Right cardiac atrium (tissue), 1 donor: ENCODE measurements around the genes LIG1, HSD17B14 and DHDH.

- PRO-cap, result no peak
Measured at GRCh38 chr19:48061307-48062521, 17.8 kb upstream of the CABP5 start.

DNA sequence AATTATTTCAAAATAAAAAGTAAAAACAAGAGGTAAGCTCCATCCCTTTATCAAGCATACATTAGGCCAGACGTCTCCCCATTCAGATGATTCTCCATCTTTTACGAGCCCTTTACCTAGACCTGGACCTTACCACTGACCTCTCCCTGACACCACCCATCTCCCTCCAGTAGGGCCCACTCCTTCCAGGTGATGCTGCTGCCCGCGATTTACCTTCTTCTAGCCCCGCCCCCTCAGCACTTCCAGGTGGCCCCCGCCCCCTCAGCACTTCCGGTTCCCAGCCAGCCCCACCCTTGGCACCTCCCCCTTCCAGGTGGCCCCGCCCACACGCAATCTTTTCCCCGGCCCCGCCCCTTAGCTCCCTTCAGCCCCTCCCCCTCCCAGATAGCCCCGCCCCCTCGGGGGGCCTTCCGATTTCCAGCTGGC lies 662 bp downstream of the LIG1 start:
- PRO-cap, result no peak

DNA sequence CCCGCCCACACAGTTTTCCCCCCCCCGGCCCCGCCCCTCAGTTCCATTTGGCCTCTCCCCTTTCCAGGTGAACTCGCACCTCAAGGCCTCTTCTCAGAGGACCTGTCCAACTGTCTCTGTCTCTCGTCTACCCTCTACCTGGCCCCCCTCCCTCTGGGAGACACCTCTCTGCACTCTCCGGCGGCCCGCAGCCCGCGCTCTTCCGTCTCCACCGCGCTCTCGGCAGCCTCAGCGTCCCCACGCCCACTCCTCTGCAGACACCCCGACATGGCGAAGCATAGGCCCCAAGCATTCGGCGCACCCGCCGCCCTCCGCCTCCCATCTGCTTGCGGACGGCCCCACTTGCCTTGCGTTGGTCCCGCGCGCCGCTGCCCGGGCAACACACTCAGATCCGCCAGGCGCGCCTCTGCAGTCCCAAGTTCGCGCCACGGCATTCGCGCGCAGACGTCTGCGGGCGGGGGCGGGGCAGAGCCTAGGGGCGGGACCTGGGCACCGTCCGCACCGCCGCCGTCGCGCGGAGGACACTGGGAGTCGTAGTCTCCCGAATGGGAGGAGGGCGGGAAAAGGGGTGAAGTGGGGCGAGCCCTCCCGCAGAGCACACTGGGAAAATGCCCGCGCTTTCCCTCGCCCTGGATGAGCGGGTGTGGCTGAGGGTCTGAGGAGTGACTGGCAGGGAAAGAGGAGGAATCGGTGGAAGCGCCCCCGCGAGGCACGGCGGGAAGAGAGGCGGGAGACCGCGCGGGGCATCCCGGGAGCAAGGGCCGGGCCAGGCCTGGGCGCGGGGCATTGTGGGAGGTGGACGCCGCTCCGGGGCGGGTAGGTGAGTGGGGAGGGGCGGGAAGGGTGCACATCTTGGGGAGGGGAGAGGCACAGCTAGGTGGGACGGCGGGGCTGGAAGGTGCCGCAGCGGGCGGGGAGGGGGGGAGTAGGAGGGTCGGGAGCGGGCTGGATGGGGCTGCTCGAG lies at the start of gene LIG1:
LIG1 (minus strand) TSS at position 450 of the 964 bp plus-strand sequence.
- PRO-cap, result bidirectional peak, plus-strand start at position 773 of the sequence, minus-strand start at position 450 of the sequence

DNA sequence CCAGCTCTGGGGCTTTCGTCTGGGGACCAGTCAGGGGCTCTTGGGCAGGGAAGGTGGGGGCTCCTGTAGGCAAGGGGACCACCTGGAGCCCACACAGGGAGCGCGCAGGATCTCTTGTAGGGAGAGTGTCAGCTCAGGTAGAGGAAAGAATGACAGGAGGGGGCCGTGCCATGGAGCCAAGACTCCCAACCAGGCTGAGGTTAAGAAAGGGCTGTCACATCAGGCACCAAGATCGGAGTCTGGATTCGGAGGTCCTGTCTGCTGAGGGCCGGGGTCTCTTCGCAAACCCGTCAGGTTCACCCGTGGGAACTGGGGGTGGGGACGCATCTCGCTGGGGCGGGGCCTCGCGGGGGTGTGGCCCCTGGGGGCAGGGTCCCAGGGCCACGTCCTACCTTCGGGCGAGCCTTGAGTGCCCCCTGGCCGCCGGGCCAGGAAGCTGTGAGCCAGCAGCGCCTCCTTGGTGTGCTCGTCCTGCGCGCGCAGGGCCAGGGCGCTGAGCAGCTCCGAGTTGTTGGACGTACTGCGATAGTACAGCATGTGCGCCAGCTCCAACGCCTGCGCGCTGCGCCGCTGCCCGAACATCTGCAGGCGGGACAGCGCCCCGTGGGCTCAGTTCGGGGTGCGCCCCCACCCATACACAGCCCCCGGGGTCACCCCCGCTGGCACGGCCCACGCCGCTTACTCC lies 8.4 kb downstream of the EMP3 start:
- PRO-cap, result bidirectional peak, plus-strand start at position 558 of the sequence, minus-strand start at position 311 of the sequence

- PRO-cap, result bidirectional peak, plus-strand start at chr19:48480939, minus-strand start at chr19:48480862; unidirectional peak, minus-strand start at chr19:48481264
Measured at GRCh38 chr19:48480537-48481494, 11.6 kb downstream of the CYTH2 start.

- PRO-cap, result no peak
Measured at GRCh38 chr19:48491971-48492372, 19.7 kb downstream of the LMTK3 start.

- PRO-cap, result bidirectional peak, plus-strand start at chr19:48624407, minus-strand start at chr19:48624208
Measured at GRCh38 chr19:48623695-48624545, 4.6 kb downstream of the SPHK2 start.

DNA sequence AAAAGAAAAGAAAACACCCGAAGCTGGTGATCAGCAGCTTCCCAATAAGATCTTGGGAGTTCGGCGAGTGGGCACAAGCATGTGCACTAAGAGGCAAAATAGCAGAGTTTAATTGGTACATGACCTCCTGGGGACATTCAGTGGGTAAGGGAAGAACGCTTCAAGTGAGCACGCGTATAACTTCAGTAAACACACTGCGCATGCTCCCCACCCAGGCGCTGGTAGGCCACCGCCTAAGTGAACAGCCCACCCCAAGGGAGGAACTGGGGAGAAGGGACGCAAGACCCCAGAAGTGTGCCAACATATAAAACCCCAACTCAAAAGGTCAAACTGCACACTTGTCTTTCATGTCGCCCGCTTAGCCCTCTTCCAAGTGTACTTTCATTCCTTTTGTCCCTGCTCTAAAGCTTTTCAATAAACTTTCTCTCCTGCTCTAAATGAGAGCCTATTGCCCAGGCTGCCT lies 10.5 kb upstream of the NTN5 start:
- PRO-cap, result bidirectional peak, plus-strand start at position 249 of the sequence, minus-strand start at position 193 of the sequence

DNA sequence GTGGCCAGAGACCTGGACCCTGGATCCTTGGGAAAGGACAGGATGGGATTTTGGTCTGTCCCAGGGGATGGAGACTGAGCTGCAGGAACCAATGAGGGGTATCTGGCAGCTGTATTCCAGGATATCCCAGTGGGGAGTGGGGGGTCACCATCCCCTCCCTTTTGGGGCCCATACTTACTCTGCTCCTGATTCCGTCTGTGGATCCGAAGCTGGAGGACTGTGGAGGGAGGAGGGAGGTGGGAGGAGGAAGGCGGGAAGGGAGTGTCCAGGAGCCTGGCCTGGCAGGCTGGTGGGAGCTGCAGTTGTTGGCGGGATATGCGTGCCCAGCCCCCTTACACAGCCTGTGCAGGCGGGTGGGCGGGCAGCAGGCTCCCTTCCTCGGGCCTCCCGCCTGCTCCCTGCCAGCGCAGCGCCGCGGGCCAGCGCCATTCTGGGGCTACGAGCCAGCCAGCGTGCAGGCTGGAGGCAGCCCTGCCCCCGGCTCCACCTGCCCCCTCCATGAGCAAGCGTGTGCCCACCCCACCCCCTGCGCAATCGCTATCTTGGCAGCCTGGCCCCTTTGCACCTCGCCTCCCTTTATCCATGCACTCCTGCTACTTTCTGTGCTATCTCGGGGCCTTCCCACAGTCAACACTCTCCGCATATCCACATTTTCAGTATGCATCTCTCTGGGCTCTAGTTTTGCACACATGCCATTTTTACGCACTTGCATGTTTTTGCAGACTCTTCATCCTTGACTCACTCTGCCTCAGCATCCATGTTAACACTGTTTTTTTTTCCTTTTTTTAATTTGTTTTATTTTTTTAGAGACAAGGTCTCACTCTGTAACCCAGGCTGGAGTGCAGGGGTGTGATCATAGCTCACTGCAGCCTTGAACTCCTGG lies 2.8 kb downstream of the MAMSTR start:
- PRO-cap, result bidirectional peak, plus-strand start at position 335 of the sequence, minus-strand start at position 219 of the sequence; bidirectional peak, plus-strand start at position 428 of the sequence, minus-strand start at position 432 of the sequence

DNA sequence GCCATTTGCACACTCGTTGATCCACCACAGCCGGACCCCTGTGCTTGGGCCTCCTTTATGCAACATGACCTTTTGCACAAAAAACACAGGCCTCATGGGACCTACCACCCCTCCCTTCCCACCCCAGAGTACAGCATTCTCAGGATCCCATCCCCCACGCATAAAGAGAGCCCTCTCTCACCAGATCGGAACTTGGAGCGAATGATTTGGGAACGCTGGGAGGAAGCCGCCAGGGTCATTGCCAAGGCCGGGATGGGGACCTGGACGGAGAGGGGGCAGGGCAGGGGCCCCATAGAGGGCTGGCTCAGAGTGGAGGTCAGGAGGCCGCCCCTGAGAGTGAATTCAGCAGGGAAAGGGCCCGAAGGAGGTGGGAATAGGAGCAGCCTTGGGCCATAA lies 734 bp downstream of the MAMSTR start:
- PRO-cap, result no peak

DNA sequence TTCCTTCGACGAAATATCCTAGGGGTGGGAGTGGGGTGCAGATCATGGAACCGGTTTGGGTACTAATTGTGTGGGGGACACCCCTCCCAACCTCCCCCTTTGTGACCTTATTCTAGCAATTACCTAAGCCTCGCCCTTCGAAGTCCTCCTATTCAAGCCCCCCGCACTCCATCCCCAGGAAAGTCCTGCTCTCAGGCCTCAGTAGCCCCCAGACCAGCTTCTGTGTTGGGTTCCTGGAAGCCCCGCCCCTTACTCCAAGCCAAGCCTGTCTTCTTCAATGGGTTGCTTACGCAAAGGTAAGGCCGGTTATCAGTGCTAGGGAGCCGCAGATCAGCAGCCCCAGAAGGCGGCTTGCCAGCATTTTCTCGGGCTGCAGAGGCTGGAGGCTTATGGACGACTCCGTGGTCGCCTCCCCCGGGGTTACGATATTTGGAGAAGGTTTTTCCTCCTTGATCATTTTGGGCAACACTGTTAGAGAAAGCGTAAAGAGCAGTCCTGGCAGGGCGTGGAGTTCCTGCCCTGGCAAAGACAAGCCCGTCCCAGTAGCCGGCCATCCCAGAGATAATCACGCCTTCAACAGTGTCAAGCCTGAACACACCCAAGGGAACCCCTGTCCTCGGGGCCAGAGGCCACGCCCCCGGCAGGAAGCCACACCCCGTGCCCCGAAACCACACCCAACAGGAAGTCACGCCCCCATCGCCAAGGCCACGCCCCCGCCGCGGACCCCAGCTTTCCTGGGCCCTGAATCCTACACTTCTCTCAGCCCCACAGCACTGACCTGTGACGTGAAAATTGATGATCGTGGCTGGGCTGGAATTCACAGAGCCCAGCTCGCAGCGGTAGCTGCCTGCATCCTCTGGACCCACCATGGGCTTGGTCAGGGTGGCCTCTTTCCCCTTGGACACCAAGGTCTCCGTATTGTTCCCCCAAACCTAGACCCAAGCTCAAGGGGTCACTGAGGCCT lies 883 bp upstream of the RASIP1 start:
- PRO-cap, result bidirectional peak, plus-strand start at position 713 of the sequence, minus-strand start at position 578 of the sequence

GRCh38 chr19:48745013-48745673 lies 1.6 kb downstream of the IZUMO1 start:
- PRO-cap, result no peak

DNA sequence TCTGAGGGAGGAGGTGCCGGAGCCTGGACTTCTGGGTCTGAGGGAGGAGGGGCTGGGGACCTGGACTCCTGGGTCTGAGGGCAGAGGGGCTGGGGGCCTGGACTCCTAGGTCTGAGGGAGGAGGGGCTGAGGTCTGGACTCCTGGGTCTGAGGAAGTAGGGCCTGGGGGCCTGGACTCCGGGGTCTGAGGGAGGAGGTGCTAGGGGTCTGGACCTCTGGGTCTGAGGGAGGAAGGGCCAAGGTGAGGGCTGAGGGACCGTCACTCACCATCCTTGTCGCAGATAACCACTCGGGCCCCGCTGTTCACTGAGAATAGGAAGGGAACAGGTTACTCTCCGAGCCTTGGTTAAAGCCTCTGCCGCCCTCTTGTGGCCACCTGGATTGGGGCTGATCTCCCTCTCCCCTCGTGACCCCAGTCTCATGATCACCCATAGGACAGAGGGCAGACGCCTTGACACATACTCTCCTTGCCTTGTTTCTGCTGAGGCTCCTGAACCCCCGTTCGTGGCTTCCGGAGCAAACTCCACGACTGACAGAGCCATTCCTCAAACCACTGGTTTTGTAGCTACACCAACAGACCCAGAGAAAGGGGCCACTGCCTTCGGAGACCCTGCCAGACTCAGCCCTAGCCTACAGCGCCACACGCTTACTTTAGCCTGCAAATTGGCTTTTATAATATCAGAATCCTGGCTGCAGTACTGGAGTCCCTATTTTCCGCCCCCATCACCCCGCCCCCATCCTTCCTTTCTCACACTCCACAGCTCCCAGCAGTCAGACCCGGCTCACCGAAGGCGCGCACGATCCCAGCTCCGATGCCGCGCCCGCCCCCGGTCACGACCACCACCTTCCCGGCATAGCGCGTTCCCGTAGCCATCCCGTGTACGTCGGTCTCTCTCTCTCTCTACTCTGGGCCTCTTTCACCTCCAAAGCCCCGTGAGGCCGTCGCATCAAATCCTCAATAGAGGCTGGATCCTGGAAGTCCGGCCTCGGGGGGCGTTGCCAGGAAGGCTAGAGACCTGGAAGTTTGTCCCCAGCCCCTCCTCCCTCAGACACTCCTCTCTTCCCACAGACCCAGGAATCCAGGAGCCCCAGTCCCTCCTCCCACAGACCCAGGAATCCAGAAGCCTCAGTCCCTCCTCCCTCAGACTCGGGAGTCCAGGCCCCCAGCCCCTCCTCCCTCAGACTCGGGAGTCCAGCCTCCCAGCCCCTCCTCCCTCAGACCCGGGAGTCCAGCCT lies at the start of gene HSD17B14:
HSD17B14 (minus strand) TSS at position 954 of the 1,236 bp plus-strand sequence.
- PRO-cap, result bidirectional peak, plus-strand start at position 421 of the sequence, minus-strand start at position 308 of the sequence

DNA sequence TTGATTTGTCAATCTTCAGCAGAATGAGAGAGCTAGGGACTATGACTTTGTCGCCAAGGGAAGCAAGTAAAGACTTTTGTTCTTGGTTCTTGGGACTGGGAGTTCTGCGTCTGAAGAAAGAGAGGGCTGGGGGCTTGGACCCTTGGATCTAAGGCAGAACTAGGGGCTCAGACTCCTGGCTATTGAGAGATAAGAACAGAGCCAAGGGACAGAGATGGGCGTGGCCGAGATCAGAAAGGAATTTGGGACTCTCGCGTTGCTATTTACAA lies 570 bp downstream of the PPP1R15A start:
- PRO-cap, result bidirectional peak, plus-strand start at position 46 of the sequence, minus-strand start at position 161 of the sequence

- PRO-cap, result bidirectional peak, plus-strand start at chr19:48933900, minus-strand start at chr19:48933811
Measured at GRCh38 chr19:48933323-48934070, at the start of gene DHDH. Gene DHDH (plus strand): TSS chr19:48933699.

- PRO-cap, result no peak
Measured at GRCh38 chr19:48967391-48968374, 2.6 kb downstream of the FTL start.

- PRO-cap, result no peak
Measured at GRCh38 chr19:49119856-49120437, 603 bp downstream of the PPFIA3 start.

- PRO-cap, result no peak
Measured at GRCh38 chr19:49136531-49137113, 17.3 kb downstream of the PPFIA3 start.

DNA sequence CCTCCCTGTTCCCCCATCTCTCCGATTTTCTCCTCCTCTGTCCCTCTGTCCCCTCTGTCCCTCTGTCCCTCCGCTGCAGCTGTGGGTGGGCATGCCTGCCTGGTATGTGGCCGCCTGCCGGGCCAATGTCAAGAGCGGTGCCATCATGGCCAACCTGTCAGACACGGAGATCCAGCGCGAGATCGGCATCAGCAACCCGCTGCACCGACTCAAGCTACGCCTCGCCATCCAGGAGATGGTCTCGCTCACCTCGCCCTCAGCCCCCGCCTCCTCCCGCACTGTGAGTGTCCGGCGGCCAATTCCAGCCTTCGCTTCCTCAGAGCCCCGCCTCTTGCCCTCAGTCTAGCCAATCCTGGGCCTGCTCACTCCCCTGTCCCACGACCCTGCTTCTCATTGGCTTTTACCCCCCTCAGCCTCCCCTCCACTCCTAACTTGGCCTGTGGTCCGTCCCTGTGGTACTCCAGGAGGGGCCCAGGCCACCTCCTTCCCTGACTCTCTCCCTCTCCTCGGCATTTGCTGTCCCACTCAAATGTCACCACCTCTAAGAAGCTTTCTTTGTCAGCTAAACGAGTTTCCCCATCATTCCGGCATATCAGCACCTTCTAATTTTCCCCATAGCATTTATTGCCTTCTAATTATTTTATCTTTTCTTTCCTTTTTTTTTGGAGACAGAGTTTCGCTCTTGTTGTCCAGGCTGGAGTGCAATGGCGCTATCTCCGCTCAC lies 12.3 kb downstream of the HRC start:
- PRO-cap, result bidirectional peak, plus-strand start at position 463 of the sequence, minus-strand start at position 282 of the sequence

GRCh38 chr19:49150862-49151502 lies 4.2 kb downstream of the HRC start:
- PRO-cap, result no peak